ENCODE measurements around the gene LYZL1.

DNA sequence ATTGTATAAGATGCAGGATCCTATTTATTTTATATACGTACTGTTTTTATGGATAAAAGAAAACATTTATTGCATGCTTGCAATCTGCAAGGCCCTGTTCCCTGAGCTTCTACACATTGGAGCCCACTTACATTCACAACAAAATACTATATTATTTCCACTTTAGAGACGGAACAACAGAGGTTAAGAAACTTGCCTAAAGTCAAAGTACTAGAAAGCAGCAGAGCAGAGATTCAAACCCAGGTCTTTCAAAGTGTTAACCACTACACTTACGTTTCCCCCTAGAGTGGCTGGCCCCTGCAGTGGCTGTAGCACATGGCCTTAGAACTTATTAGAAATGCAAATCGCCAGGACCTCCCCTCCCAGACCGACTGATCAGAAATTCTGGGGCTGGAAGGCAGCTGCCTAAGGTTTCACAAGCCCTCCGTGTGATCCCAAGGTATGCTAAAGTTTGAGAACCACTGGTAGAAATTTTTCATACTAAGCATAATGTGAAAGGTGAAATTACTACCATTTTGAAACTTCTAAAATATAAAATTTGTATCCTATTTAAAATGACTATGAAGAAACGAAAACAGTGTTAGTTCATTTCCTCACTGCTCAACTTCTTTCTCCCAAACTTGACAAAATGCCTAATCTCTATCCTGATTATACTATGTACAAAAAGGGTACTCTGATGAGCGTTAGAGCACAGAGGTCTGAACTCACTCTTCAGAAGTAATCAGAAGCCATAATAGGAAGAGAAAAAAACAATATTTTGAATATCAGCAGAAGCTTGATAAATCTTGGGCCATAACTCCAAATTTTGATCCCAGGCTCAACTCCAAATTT, 8.0 kb downstream of the MPP7 start:
- PRO-cap: no peak

DNA sequence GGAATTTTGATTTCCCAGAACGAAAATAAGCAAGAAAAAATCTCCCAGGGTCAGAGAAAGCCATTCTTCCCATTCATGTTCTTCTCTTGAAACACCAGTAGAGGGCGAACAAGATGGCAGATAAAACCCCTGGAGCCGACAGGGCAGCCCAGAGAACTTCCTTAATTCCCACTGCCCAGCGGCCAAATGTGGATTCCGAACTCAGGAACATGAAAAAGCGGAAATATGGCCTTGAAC, 100.8 kb upstream of the WAC start:
- PRO-cap: no peak

DNA sequence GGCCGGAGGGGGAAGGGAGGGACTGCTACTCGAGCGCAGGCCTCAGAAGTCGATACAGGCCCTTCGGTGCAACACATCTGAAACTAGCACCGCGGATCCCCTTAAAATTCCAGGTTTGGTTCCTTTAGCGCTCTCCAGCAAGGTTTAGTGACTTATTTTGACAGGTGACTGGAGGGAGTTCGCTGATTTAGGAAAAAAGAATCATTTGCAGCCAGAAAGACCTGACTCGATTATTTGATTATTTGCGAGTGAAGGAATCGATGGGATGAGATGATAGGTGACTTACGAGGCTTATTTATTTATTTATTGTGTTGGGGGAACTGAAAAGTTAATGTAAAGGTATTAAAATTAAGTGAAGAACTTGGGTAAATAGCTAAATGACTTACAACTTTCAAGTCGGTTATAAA, 1.2 kb downstream of the WAC start:
- PRO-cap: no peak

- PRO-cap: no peak
Observed at GRCh38 chr10:28549778-28550277, 16.9 kb downstream of the WAC start.

DNA sequence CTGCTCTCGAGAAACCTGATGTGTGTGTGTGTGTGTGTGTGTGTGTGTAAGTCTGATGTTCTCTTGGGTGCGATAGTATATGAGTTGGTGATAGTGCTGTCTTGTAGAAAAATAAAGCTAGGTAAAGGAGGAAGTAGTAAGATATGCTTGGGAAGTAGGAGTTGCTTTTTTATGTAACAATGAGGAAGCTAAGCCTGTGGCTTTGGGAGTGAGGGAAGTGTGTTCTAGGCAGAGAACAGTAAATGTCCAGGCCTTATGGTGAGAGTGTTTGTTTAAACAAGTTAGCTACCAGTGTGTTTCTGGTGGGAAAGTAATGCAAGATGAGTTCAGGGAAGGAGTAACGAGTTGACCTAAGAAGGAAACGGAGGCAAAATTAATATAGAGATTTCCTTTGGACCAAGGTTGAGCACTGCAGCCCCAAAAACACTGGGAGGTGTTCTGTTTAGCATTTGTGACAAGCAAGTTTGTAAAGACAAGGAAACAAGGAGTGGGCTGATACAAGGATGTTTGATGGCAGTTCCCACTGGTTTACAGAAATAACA, 26.3 kb downstream of the WAC start:
- PRO-cap: no peak

GRCh38 chr10:28595302-28596146, 62.6 kb downstream of the WAC start:
- PRO-cap: no peak

- PRO-cap: no peak
Observed at GRCh38 chr10:28680378-28680741, 3.0 kb downstream of the BAMBI start.

DNA sequence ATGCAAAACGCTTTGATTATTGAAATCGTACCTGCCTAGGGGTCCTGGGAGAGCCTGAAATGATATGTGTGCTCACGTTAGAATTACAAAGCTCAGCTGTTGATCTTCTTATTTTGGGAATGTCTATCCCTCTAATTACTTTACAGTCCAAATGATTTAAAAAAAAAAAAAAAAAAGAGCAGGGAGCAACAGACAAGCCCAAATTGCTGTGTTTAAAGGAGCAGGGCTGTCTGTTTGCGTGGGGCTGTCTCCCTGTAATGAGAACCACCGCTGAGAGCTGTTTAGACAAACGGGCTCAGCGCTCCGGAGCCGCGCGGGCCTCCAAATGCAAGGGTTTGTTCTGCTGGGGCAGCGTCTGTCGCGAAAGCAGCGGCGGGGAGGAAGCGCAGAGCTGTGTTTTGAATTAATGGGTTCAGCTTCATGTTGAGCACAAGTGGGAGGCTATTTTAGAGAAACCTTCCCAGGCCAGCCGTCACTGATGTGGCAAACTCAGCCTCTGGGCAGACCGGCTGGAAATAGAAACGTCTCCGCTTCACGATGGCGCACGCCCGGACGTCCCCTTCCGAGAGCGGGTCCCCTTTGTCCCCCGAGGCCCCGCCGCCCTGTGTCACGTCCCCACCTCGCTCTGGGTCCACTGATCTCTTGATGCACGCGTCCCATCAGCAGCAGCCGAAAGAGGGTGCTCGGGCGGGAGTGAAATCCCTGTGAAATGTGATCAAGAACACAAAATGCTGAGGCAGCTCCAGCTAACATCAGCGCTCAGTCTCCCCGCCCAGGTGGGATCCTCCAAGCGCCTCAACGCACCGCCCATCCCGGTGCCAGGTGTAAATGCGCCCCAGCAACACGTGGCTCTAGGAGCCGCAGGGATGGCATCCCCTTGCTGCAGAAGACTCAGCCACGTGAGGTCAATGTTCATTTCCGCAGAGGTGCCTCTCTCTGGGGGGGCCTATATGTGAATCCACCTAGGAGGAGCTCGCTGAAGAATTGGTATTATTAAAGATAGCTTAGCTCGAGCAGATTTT, 44.8 kb downstream of the BAMBI start:
- PRO-cap: no peak

DNA sequence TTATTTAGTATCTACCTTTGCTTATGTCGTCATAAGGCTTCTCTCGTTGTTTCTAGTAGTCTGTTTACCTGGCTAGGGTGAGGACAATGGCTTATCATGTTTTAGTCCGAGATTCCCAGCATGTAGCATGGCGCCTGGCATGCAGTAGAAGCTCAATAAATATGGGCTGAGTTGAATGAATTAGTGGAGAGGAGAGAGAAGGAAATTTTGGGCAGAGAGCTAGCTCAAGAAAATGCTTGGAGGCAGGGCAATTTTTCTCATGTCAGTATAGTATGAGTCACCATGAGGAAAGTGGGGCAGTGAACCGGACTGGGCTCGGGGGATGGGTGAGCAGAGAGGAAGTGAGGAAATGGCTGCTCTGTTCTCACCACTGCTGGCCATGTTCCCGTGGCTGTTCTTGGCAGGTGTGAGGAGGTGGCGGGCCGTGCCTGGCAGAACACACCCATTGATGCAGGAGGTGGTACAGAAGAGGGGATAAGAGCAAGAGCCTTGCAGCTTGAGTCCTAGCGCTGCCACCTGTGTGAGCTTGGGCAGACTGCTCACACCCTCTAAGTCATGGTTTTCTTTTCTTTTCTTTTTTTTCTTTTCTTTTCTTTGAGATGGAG, 304.5 kb upstream of the LYZL1 start:
- PRO-cap: no peak

DNA sequence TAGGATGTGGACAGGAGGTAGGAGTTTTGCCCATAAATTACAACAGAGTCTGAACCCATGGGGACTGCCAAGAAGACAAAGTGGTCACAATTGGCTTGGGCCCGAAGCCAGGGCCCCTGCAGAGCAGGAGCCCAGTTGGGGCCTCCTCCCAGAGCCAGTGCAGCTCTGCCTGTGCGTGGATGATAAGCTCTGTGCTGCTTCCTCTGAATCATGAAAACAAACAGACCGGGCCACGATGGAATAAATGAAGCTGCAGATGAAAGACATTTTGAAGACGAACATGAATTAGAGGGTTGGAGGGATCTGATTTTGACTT, 156.9 kb upstream of the LYZL1 start:
- PRO-cap: no peak

GRCh38 chr10:29288930-29289253, at the start of gene LYZL1:
Gene LYZL1, plus strand, starts transcription at chr10:29289070.
- PRO-cap: no peak

- PRO-cap: no peak
Observed at GRCh38 chr10:29322864-29323413, 34.1 kb downstream of the LYZL1 start.

DNA sequence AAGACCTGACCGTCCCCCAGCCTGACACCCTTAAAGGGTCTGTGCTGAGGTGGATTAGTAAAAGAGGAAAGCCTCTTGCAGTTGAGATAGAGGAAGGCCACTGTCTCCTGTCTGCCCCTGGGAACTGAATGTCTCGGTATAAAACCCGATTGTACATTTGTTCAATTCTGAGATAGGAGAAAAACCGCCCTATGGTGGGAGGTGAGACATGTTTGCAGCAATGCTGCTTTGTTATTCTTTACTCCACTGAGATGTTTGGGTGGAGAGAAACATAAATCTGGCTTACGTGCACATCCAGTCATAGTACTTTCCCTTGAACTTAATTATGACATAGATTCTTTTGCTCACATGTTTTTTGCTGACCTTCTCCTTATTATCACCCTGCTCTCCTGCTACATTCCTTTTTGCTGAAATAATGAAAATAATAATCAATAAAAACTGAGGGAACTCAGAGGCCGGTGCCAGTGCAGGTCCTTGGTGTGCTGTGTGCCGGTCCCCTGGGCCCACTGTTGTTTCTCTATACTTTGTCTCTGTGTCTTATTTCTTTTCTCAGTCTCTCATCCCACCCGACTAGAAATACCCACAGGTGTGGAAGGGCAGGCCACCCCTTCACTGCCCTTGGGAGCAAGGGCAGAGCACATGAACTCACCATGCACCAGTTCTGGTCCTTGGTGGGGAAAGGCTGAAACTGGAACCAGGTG, 138.4 kb downstream of the LYZL1 start:
- PRO-cap: no peak

- PRO-cap: no peak
Observed at GRCh38 chr10:29480440-29480894, 154.3 kb downstream of the SVIL start.

- PRO-cap: no peak
Observed at GRCh38 chr10:29493125-29493812, 141.5 kb downstream of the SVIL start.

GRCh38 chr10:29636093-29636728, 1.4 kb upstream of the SVIL start:
- PRO-cap: no peak

DNA sequence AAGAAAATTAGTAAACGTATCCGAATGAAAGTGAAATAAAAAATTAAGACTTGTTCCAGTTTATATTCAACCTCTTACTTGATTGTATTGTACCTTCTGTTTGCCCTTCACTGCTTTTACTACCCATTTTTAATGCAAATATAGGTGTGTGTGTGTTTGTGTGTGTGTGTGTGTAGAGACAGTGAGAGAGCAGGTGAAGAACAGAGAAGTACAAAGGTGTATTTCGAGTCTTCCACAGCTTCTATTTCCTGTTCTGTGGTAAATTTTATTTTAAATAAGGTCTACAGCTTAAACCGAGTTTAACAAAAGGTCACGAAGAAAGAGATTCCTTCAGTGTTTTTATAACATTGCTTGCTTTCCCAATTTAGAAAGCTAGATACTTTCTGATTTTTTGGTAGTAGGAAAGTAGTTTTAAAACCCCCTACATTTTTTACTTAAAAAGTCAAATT, 12.7 kb upstream of the SVIL start:
- PRO-cap: no peak

- PRO-cap: no peak
Observed at GRCh38 chr10:29688015-29688507, 53.3 kb upstream of the SVIL start.

DNA sequence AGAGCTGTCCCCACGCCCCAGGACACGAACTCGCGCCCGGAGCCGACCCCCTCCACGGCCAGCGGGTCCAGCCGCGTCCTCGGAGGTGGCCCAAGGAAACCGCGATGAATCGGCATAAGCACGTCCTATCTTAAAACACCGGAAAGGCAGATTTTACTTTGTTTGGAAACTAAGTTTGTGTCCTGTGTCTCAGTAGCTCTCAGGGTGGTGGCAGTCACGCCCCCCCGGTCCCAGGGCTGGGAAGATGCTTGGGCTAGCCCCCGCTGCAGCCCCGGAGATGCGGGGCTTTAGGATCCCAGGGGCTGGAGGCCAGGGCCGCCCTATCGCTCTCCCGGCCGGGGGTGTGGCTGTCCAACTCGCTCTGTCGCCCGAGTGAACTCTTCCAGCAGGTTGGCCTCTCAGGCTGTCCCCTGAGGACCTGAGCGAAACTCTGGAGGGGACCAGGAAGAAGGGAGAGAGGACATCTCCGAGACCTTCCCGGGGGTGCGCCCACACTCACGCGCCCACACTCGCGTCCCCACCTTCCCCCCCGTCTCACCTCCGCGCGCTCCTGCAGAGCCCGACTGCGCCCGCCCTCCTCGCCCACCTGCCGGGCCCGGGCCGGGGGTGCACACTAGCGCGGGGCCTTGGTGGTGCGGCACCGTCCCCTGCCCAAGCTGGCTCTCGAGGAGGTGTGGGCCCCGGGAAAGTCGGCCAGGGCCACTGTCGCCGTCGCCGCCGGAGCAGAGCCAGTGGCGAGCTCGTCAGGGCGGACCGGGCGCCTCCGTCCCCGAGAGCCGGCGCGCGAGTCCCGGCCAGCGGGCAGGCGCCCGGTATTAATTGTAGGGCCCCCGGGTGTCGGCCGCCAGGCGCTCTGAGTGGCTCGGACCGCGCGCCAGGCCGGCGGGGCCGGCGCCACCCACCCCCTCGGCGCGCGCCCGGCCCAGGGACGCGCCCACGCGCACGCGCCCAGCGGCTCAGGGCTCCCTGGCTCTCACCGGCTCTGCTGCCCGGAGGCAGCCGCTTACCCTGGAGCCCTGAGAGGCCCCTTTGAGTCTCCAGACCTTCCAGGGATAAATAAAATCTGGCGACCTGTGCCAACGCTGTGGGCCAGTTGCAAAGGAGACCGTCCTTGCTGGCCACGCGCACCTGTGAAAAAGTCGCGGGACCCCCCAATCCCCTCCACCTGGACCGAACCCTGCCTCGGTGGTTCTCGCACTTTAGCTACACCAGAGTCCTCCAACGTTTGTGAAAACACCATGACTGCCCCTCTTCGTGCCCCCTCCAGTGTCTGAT, 101.8 kb upstream of the SVIL start:
- PRO-cap: unidirectional peak, minus-strand start at position 789 of the sequence

GRCh38 chr10:29841860-29842892, 207.4 kb upstream of the SVIL start:
- PRO-cap: bidirectional peak, plus-strand start at chr10:29842202, minus-strand start at chr10:29841939